ENCODE data around the gene KANK4.

GRCh38 chr1:61230521-61231027 lies 148.2 kb downstream of the NFIA start:
- PRO-cap, 2 experiments, result no peak in any of the 2 experiments

DNA sequence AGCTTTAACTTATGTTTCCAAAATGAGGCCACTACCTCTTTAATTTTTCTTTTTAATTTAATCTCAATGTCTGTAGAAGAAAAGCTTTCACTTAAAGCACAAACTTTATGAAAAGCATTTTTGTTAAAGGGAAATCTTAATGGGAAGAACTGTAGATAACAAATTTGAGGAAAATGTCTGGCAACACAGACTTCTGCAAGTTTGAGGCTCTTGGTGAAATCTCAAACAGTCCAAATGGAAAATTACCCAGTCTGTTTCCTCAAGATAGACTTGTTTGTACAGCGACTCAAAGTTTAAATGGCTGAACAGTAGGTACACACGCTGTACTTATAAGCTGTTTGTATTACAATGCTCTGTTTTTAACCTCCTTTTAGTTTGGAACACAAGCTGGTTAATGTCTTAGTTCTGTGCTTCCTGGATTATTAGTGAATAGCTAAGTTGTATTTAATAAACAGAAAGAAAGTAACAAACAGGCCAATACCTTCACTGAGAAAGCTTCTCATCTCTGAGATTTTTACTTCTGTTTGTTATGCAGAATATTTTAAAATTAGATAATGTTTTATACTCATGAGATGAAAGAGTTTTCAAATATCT lies 217.1 kb downstream of the NFIA start:
- PRO-cap, 2 experiments, result no peak in any of the 2 experiments

DNA sequence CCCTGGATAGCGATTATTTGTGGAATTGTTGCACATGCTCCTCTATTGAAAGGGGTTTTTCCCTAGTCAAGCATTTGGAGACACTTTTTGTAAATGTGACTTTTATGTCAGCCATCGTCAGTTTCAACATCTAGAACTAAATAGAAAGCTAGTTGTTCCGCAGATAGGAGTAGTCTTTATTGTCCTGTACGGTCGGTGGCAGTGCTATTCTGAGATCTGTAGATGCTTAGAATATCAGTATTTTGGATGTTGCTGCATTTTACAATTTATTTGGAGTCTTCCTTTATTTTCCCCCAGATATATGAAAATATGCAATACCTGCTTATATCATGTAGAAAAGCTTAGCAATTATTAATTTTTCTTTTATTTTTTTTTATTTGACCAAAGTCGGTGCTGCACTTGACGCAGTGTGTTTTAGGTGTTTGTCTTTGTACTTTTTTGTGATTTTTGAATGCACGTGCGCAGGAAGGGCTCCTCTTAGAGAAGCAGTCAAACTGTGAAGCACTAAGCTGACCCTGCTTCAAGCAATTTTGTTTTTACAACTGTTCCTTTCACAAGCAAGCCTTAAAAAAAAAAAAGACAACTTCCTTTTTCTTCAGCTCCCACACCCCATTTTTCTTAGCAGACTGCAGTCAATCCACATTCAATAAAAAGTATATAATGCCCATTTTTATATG lies 267.5 kb downstream of the TM2D1 start:
- PRO-cap, 2 experiments, result no peak in any of the 2 experiments

DNA sequence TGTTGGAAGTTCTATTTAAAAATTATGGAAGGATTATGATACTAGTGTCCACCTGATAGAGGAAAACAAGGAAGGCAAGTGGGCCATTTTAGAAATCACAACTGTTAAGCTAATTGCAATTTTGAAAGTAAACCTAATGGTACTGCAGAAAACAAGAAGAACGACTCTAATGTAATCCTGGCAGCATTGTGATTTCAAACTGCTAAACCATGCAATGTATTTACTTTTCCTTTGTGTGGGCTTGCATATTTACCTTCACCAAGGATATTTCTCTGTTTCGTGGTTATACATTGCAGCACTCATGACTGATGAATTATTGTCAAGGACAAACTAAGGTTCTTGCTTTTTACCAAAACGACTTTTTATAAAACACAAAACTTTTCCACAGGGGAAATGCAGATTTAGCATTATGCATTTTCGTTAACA lies 88.1 kb downstream of the TM2D1 start:
- PRO-cap, 2 experiments, result no peak in any of the 2 experiments

- PRO-cap, 2 experiments, result no peak in any of the 2 experiments
Measured at GRCh38 chr1:62183191-62183766, 11.4 kb upstream of the L1TD1 start.

- PRO-cap, 2 experiments, result peak in 1 of 2 experiments; most common minus-strand start chr1:62319399 (in 1)
Measured at GRCh38 chr1:62318952-62320007, at the start of gene KANK4. Gene KANK4, minus strand, starts transcription at chr1:62319434.

GRCh38 chr1:62725891-62726275 lies 37.7 kb upstream of the DOCK7 start:
- PRO-cap, 2 experiments, result peak in 1 of 2 experiments; most common minus-strand start chr1:62725999 (in 1)

GRCh38 chr1:63329380-63329994 lies 7.1 kb downstream of the FOXD3 start:
- PRO-cap, 2 experiments, result no peak in any of the 2 experiments

DNA sequence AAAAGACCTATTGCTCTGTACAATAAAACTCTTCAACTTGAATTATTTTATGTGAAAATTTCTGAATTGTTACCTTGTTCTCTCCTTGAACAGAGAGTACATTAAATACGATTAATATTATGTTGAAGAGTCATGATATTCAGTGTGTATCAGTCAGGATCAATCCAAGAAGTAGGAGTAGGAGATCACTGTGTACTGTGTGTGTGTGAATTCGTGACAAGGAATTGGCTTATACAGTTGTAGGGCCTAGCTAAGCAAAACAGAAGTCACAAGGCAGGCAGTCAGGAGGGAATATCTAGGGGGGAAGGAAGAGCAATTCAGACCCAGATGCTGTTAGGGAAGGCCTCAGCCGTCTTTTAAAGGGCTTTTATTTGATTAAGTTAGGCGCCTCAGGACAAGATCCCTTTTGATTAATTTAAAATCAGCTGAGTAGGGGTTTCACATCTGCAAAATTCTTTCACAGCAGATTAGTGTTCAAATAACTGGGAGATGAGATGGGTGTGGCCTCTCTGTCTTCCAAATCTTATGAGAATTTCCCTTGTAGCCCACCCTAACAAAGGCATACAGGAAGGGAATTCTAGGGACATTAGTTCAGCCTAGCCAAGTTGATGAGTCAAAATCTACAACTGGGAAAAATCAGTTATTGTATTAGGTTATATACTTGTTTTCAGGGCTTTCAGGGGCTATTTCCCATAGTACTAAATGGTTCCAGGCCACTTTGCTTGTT lies 47.3 kb downstream of the ALG6 start:
- PRO-cap, 2 experiments, result no peak in any of the 2 experiments

GRCh38 chr1:63618867-63619491 lies 25.8 kb downstream of the PGM1 start:
- PRO-cap, 2 experiments, result no peak in any of the 2 experiments

- PRO-cap, 2 experiments, result no peak in any of the 2 experiments
Measured at GRCh38 chr1:63808233-63808863, 34.5 kb downstream of the ROR1 start.

GRCh38 chr1:63885078-63885393 lies 111.2 kb downstream of the ROR1 start:
- PRO-cap, 2 experiments, result no peak in any of the 2 experiments

- PRO-cap, 2 experiments, result no peak in any of the 2 experiments
Measured at GRCh38 chr1:63893969-63894631, 120.3 kb downstream of the ROR1 start.

DNA sequence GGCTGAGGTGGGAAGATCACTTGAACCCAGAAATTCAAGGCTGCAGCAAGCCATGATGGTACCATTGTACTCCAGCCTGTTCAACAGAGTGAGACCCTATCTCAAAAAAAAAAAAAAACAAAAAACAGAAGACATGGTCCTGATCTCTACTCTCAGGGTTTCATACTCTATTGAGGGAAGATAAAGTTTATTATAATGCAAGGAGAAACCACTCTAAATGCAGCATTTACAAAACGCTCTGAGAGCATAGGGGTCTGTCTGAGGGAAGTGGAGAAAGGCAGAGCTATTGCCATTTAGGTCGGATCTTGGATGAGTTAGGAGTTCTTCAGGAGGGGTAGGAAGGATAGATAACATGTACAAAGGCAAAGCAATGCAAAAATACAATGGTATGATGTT lies 138.4 kb downstream of the ROR1 start:
- PRO-cap, 2 experiments, result no peak in any of the 2 experiments

DNA sequence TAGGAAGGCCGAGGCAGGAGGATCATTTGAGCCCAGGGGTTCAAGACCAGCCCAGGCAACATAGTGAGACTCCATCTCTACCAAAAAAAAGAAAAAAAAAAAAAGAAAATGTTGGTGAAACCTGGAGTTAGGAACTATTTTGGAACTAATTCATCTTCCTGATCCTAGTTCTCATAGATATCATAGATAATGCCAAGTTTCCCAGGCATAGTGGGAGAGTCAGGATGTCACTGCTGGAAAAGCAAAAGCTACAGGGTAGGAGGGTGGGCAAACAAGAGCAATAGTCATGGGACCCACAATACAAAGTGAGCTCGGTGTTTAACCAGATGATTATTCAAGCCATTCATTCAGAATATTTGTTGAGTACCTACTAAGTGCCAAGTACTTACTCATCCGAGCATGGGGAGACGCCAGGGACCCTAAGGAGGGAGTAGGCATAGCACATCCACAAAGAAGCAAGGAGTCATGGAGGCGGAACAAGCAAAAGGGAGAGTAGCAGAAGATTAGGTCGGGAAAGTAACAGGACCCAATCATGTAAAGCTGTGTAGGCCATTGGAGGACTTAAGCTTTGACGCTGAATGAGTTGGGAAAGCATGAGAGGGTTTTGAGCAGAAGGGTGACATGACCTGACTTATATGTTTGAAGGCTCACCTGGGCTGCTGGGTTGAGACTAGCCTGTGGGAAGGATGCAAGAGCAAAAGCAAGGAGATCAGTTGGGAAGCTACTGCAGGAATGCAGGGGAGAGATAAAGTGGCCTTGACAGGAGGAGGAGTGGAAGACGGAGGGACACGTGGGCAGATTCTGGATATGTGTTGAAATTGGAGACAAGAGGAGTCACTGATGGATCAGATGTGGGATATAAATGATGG lies 59.9 kb upstream of the UBE2U start:
- PRO-cap, 2 experiments, result no peak in any of the 2 experiments

DNA sequence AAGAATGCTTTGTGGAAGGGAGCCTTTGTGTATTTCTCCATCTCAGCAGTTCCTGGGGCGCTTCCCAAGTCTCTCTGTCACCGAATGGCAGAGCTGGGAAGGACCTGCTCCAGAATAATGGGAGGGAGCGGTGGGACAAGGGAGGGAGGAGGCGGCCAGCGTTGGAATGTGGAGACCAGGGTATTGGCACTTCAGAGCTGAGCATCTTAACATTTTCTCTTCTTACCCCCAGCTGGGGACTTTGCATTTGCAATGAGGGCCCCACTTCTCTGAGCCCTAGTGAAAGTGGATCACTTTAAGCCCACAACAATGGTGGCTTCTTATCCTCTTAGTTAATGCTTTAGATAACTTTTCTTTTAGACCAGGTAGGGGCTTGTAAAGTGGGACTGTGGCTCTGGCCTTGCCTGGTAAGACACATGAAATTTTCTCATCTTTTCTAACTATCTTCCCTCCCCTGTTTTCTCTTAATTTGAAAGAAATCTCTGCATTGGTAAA lies 24.0 kb downstream of the CACHD1 start:
- PRO-cap, 2 experiments, result no peak in any of the 2 experiments

GRCh38 chr1:64691363-64691984 lies 53.4 kb upstream of the RAVER2 start:
- PRO-cap, 2 experiments, result no peak in any of the 2 experiments

- PRO-cap, 2 experiments, result no peak in any of the 2 experiments
Measured at GRCh38 chr1:64845273-64846076, 100.6 kb downstream of the RAVER2 start.

DNA sequence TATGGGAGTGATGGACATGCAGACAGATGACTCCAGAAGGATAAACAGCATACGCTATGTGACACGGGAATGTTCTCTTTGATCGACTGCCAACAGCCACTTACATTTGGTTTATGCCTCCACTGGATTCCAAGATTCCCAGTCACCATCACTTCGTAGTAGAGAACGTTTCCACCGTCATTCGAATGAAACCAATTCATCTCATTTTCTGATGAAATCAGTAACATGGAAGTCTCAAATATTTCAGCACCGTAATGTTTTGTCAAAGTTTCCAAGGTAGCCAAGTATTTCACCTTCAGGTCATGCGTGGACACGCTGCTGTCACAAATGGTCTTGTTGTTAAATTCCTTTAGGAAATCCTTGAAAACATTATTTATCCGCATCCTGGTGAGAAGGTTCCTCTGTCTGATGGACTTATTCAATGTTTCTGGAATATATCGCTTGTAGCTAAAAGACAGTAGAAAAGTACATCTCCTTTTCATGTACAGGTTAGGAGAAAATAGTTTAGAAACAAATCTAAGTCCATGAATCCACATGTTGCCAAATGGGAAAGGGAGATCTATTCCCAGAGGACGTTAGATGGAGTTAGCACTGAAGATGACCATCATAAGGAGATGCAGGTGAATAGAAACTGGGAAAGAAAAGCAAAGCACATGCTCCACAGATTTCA lies 99.5 kb downstream of the JAK1 start:
- PRO-cap, 2 experiments, result no peak in any of the 2 experiments

GRCh38 chr1:64883255-64883527 lies 83.2 kb downstream of the JAK1 start:
- PRO-cap, 2 experiments, result no peak in any of the 2 experiments

All from cerebral cortex (tissue), 2 donors.